PFSK-1 (cell line): Measurements from ENCODE around the genes CNPPD1, RESP18 and SPEGNB.

GRCh38 chr2:218664709-218665247 lies 5.3 kb downstream of the BCS1L start:
- RRBS, result no CpG with 5 or more reads among the region's 9 CpGs

DNA sequence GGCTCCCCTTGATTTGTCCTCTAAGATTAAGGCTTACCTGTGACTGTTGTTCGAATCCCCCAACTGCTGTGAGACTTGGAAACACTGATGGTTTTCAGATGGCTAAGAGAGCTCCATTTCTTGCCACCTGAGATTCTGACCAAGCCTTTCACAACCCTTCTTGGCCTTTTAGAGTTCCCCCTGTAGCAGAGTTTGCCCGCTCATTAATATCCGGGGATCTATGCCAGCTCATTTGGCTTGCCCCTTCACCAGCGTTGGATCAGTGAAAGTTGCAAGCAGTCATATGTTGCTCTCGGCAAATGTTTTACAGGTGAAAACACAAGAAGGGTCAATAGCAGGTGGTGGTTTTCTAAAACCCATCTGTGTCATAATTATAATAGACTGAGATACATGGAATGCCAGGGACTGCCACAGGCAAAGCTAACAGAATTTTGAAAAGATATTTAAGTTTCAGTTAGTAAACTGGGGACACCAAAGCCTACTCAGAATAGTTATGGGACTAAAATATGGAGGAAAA lies 24.0 kb upstream of the CYP27A1 start:
- RRBS, result no CpG with 5 or more reads among the region's 5 CpGs

DNA sequence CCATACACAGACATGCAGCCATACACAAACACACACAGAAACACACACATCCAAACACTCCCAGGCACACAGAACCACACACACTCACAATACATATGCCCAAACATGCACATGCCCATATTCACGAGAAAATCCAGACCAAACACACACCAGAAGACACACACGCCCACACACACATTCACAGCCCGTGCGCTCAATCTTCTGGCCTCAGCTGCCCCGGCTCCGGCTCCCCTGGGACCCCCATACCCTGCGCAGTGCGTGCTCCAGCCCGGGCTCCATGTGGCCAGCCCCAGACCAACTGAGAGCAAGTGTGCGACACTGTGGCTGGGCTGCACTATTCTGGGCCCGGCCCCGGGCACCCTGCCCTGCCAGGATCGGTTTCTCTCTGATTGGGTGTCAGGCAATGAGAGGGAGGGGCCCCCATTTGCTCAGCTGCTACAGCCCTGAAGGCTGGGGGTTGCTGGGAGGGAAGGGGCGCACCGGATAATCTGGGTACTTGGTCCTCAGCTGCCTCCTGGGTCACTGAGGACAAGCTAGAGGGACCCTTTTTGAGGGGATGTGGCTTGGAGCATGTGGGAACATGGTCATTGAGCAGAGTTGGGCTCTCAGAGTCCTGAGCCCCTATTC lies 28.0 kb upstream of the WNT6 start:
- RRBS, result 81% methylated on average over 4 of the region's 15 CpGs

GRCh38 chr2:218983677-218983928 lies 1.4 kb downstream of the FEV start:
- RRBS, result 67% methylated on average over 3 of the region's 14 CpGs

DNA sequence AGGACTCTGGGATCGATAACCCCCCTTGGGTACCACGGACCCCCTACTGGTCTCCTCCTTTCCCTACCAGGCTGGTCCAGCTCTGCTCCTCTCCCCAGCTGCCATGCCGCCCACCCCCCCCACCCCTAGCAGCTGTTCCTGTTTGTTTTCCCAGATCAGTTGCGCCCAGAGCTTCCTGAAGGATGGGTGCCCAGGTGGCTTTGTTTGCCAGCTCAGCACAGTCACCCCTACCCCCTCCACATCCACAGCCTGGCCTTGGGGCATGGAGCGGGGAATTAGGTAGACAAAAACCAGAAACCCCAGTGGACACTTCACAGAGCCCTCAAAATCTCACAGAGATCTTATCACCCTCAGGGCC lies 3.7 kb upstream of the CRYBA2 start:
- RRBS, result no CpG with 5 or more reads among the region's 5 CpGs

- RRBS, result no CpG with 5 or more reads among the region's 4 CpGs
Measured at GRCh38 chr2:219111508-219111969, 49.1 kb downstream of the NHEJ1 start.

- RRBS, result 13% methylated on average over 1 of the region's 16 CpGs
Measured at GRCh38 chr2:219159653-219160128, 924 bp downstream of the NHEJ1 start.

- RRBS, result no CpG with 5 or more reads among the region's 15 CpGs
Measured at GRCh38 chr2:219170915-219171885, 1.4 kb upstream of the SLC23A3 start.

- RRBS, result 1% methylated on average over 56 of the region's 95 CpGs
Measured at GRCh38 chr2:219176543-219177547, at the start of gene CNPPD1. CNPPD1 (minus strand) TSS chr2:219176925.

DNA sequence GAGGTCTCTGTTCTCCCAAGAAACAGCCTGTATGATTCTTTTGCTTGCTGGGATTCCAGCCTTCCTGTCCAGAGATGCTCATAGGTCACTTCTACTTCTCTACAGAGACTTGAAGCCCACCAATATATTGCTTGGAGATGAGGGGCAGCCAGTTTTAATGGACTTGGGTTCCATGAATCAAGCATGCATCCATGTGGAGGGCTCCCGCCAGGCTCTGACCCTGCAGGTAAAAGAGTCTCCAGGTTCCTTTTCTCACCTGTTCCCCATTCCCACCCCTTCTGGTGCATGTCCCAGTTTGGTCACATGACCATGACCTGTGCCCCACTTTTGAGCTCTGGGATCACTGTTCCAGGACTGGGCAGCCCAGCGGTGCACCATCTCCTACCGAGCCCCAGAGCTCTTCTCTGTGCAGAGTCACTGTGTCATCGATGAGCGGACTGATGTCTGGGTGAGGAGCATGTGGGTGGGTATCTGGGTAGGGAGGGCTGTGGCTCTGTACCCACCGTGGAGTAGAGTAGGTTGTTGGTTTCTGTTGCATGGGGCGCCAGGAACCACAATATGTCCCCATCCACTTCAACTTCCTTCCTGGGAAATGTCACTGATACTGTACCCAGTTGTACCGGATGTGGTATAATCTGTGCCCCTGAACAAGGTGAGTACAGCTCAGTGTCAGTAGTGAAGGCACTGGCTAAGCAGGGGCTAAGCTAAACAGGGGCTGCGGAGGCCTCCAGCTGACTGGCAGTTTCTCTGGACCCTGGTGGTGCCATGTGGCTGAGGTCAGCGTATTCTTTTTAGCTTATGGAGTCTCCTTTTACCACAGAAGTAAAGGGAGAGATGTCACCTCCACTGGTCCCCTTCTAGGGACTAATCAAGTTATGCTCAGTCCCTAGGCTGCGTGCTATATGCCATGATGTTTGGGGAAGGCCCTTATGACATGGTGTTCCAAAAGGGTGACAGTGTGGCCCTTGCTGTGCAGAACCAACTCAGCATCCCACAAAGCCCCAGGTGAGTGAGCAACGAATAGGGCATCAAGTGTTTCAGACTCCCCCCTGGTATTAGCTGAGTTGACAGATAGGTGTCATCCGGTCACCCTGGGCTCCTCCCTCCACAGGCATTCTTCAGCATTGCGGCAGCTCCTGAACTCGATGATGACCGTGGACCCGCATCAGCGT lies 2.4 kb downstream of the STK16 start:
- RRBS, result no CpG with 5 or more reads among the region's 18 CpGs

DNA sequence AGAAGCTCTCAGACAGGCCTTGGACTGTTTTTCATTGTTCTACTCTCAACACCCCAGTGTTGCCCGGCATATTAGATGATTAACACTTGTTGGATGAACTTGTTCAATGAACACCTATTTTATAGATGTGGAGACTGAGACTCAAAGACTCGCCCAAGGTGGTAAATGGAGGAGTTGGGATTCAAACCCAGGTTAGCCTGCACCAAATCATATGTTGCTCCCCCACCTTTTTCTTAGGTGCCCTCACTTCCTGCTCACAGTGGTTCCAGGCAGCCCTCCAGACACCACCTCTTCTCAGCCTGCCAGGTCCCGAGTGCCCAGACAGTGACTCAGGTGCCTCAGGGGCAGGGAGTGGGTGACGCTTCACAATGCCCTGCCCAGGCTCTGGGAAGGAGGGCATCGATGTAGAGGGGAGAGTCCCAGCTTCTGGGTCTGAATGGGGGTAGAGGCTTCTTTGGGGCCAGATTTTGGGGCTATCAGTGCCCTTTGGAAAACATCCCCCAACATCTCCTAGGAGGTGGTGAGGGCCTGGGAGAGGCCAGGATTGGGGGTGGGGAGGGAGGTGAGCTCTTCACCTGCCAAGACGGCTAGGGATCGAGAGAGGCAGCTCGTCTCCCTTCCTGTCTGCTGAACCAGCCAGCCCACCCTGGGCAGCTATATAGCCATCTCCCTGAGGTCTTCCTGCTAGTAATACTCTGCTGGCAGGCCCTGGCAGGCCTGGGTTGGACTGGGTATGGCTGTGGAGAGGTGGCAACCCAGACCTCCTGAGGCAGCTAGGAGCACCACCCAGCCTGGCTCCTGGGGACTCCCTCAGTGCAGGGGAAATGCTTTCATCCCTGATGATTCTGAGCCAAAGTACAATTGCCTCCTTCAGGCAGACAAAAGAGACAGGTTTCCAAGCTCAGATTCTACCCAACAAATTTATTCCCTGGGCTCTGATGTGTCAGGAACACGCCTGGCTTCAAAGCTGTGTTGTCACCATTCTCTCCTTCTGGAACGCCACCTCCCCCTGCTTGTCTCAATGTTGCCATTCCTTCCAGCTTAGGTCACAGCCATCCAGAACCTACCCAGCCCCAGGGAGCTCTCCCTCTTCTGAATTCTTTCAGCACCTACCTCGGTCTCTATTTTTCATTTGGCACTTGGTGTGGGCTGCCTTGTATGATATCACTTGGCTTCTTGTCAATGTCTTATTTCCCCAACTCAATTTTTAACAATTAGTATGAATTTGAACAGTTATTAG lies 5.0 kb upstream of the DNAJB2 start:
- RRBS, result no CpG with 5 or more reads among the region's 11 CpGs

DNA sequence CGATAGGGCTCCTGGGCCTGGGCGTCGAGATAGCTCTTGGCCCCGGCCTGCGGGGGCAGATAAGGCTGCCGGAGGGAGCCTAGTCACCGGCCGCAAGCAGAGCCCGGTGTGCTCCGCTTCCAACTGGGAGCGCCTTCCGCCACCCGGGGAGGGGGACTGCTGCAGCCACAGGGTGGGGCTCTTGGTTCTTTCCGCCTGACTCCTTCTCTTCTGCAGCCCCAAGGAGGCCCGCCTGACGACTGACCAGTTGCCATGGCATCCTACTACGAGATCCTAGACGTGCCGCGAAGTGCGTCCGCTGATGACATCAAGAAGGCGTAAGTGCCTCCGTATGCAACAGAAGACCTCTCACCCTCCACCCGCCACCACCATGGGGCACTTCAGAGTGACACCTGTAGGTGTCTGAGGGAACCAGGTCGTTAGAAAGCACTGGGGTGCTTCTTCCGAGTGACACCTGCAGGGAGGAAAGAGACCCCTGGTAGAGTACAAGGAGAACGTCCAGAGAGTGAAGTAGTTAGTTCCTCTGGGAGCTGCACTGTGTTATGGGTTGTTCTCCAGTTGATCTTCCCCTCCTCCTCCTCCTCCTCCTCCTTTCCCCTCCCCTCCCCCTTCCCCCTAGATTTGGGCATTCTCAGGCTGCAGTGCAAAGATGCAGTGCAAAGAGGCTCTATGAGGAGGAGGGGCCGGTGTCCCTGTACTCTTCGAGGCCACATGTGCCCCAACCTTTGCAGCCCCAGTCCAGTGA lies 588 bp downstream of the DNAJB2 start:
- RRBS, result 12% methylated on average over 7 of the region's 30 CpGs

GRCh38 chr2:219332885-219333591 lies at the start of gene RESP18:
RESP18 (minus strand) TSS chr2:219333177.
- RRBS, result no CpG with 5 or more reads among the region's 9 CpGs

GRCh38 chr2:219399707-219400291 lies 12.1 kb upstream of the DNPEP start:
- RRBS, result no CpG with 5 or more reads among the region's 12 CpGs

DNA sequence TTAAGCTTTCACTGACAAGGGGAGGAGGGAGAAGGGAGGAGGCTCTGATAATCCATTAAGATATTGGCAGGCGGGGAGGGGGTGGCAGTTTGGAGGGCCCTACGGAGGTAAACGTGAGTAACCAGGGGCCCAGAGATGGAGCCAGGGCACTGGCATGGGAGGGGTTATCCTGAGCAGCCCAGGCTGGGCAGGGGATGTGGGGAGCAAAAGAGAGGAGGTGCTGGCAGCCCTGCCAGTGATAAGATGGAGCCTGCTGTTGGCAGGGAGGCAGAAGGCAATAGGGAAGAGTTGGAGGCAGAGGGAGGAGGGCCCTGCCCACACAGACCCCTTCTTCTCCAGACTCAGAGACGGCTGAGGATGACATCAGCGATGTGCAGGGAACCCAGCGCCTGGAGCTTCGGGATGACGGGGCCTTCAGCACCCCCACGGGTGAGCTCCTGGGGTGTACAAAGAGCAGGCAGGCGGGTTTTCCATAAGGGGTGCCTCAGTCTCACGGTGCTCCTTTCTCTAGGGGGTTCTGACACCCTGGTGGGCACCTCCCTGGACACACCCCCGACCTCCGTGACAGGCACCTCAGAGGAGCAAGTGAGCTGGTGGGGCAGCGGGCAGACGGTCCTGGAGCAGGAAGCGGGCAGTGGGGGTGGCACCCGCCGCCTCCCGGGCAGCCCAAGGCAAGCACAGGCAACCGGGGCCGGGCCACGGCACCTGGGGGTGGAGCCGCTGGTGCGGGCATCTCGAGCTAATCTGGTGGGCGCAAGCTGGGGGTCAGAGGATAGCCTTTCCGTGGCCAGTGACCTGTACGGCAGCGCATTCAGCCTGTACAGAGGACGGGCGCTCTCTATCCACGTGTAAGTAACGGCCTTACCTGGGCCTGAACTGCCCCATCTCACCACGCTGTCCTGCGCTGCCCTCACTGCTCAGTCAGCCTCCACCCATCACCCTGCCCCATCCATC lies 9.9 kb downstream of the SPEG start:
- RRBS, result no CpG with 5 or more reads among the region's 35 CpGs

DNA sequence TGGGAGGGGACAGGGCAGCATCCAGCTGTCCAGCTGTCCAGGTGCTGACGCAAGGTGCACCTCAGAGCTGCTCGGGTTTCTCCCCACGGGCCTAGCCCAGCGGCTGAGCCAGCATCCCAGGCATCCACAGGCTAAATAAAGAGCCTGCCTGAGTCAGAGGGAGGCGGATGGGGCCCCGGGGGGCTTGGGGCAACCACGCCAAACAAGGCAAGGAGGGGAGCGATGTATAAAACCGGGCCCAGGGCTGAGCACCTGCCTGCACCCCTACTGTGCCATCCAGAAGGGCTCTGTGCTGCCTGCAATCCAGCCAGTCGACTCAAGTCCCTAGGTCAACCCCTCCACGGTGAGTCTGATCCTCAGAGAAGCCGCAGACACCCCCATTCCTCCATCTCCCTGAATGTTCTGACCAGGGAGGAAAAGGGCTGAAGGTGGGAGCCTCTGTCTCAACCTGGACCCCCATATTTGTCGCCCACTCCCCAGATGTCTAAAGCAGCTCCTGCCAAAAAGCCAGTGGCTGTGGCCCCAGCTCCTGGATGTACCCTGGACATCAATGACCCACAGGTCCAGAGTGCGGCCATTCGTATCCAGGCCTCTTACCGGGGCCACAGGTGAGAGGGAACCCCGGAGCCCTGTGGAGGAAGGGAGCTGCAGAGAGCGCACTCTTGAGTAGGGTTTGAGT lies at the start of gene SPEGNB:
Gene SPEGNB (plus strand): TSS at position 257 of the 679 bp plus-strand sequence.
- RRBS, result 56% methylated on average over 4 of the region's 18 CpGs

DNA sequence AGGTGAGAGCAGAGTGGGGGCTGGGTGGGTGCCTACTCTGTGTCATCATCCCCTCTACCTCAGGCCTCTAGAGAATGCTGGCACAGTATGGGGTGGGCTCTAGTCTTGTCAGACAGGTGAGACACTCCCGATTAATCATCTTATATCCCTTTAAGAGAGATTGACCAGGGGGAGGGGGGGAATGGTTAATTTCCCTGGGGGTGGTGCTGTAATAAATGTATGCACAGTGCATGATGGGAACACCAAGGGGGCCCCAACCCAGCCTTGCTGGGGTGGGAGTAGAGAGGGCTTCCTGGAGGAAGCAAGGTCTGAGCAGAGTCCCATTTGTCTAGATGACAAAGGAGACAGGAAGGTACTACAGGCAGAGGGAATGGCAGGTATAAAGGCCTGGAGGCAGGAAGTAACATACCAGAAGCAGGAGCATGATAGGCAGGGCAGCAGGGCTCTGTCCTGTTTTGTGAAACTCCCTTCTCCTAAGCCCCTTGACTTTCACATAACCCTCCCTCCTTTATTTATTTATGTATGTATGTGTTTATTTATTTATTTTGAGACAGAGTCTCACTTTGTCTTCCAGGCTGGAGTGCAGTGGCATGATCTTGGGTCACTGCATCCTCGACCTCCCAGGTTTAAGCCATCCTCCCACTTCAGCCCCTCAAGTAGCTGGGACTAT lies 3.9 kb downstream of the GMPPA start:
- RRBS, result no CpG with 5 or more reads among the region's 2 CpGs

DNA sequence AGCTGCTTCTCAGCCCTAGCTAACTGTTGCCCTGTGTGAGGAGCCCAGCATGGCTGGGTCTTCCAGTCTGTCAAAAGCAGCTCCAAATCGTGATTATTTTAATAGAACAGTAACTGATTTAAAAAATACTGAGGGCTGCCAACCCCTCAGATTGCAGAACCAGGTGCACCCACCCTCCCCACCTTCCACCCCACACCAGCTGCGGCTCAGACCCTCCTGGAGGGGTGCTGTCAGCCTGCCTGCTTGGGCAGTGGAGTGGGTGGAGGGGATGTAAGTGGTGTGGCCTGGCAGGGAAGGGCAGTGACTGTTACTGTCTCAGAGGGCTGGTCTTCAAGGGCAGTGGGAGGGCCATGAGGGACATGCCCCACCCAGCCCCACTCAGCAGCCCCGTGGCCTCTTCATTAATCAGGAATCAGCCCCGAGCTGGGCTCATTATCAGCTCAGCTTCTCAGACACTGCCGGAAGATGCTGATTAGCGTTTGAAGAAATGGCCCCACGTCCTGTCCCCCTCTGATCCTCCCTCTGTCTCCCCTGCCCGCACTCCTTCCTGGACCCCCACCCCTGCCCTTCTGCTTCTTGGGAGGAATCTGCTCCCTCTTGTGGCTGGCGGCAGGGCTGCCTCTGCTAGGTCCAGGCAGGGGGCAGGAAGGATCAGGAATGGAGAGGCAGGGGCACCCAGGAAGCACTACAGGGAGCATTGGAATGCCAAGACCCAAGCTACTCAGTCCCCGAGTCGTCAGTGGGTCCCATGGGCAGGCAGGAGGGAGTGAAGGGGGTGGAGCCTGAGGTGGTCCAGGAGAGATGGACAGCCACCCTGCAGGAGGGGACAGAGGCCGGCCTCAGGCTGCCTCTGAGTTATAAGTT lies 6.8 kb downstream of the ASIC4 start:
- RRBS, result no CpG with 5 or more reads among the region's 12 CpGs

GRCh38 chr2:219522072-219522729 lies 7.9 kb downstream of the ASIC4 start:
- RRBS, result 40% methylated on average over 15 of the region's 39 CpGs

GRCh38 chr2:219565249-219565911 lies 6.0 kb downstream of the OBSL1 start:
- RRBS, result 89% methylated on average over 3 of the region's 17 CpGs